HT1080 (cell line): ENCODE results near the genes DDX3X, EFHC2 and DUSP21.

DNA sequence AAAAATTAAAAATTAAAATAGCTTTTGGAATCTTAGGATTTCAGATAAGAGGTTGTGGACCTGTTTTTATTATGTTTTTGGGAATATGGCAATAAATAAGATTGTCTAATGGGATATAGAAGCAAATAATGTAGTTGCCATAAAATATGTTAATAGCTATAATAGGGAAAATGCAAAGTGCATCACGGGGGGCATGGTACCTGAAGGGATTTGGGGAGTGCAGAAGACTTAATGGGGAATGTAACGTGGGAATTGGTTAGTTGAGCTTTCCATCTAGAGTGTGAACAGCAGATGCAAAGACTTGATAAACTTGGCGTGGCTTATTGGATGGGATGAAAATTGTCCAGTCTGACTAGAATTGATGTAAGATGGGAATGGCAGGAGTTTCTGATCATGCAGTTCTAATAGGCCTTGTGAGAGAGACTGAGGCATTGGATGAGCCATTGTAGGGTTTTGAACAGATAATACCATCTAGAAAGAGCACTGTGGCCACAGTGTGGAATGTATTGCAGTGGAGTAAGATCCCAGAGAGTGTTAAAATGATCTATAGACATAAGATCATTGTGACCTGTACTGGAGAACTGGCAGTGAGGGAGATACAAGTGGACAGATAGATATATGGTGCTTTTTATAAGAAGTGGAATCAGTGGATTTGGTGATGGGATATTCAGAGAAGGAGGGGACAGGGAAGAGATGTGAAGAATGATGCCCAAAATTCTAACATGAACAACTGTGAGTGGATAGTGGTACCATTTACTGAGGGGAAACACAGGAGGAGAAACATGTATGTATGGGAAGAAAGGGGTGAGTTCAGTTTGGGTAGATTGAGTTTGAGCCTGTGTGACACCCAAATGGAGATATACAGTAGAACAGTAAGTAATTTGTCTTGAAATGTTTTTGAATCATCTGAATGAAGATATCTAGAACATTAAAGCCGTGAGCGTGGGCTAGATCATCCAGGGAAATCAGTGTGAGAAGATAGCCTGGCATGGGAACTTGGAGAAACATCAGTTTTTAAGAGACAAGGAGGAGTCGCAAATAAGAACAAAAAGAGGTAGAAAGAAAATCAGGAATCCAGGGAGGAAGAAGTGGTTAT is 112.3 kb upstream of the DDX3X start:
RAMPAGE:
- cytosol, long total RNA: no peak
- long total RNA: no peak
- nucleus, long total RNA: no peak

RAMPAGE:
- cytosol, long total RNA: no peak
- long total RNA: no peak
- nucleus, long total RNA: no peak
Observed at GRCh38 chrX:41332324-41333033, 1.5 kb upstream of the DDX3X start.

GRCh38 chrX:41333705-41334400 is at the start of gene DDX3X:
Gene DDX3X, plus strand, starts transcription at chrX:41334162.
RAMPAGE:
- cytosol, long total RNA: start-site peak on the plus strand at chrX:41334158-41334165, 195 and 245 reads in 2 replicates
- long total RNA: start-site peak on the plus strand at chrX:41333872-41333962, 33 reads; start-site peak on the plus strand at chrX:41334159-41334177, 138 reads
- nucleus, long total RNA: no peak

RAMPAGE:
- cytosol, long total RNA: no peak
- long total RNA: no peak
- nucleus, long total RNA: no peak
Observed at GRCh38 chrX:41342801-41343912, 9.2 kb downstream of the DDX3X start.

RAMPAGE:
- cytosol, long total RNA: no peak
- long total RNA: no peak
- nucleus, long total RNA: no peak
Observed at GRCh38 chrX:41343913-41344482, 10.0 kb downstream of the DDX3X start.

RAMPAGE:
- cytosol, long total RNA: no peak
- long total RNA: no peak
- nucleus, long total RNA: no peak
Observed at GRCh38 chrX:41346723-41347594, 13.0 kb downstream of the DDX3X start.

GRCh38 chrX:41351811-41352936 is 18.2 kb downstream of the DDX3X start:
RAMPAGE:
- cytosol, long total RNA: no peak
- long total RNA: no peak
- nucleus, long total RNA: no peak

RAMPAGE:
- cytosol, long total RNA: no peak
- long total RNA: no peak
- nucleus, long total RNA: no peak
Observed at GRCh38 chrX:41689649-41689996, 850 bp downstream of the GPR34 start.

GRCh38 chrX:41921287-41921948 is 1.9 kb downstream of the CASK start:
RAMPAGE:
- cytosol, long total RNA: no peak
- long total RNA: no peak
- nucleus, long total RNA: no peak

DNA sequence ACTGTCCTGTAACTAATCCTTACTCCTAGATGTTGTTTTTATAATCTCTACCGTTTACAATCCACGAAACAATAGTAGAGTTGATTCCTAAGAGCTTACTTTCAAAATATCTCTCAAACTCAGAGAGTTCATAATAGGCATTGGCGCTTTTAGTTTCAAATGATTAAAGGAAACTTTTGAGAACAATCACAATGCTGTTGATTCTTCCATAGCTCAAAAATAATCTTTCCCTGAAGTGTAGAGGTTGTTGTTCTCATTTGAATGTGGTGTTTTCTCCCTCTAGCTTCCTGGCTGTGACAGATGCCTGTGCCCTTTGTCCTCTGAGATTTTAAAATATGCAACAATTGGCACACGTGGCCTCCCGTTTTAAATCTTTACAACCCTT is 22.7 kb upstream of the CASK start:
RAMPAGE:
- cytosol, long total RNA: no peak
- long total RNA: no peak
- nucleus, long total RNA: no peak

DNA sequence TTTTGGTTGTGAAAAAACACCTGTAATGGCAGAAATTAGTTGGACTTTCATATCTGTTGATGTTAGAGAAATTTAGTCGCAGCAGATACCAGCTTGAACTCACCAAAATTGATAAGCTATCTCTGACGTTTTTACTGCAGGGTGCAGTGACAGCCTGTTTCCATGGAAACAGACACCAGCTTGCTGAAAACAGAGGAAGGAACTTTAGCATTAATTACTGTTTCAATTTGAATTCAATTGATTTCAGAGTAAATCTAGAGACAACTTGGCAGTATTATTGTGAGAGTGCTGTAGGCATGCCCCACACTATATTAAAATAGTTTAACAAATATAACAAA is 246.5 kb downstream of the PPP1R2C start:
RAMPAGE:
- cytosol, long total RNA: no peak
- long total RNA: no peak
- nucleus, long total RNA: no peak

GRCh38 chrX:42948613-42949039 is 170.7 kb upstream of the PPP1R2C start:
RAMPAGE:
- cytosol, long total RNA: no peak
- long total RNA: no peak
- nucleus, long total RNA: no peak

GRCh38 chrX:43655183-43655977 is 719 bp upstream of the MAOA start:
RAMPAGE:
- cytosol, long total RNA: no peak
- long total RNA: no peak
- nucleus, long total RNA: no peak

DNA sequence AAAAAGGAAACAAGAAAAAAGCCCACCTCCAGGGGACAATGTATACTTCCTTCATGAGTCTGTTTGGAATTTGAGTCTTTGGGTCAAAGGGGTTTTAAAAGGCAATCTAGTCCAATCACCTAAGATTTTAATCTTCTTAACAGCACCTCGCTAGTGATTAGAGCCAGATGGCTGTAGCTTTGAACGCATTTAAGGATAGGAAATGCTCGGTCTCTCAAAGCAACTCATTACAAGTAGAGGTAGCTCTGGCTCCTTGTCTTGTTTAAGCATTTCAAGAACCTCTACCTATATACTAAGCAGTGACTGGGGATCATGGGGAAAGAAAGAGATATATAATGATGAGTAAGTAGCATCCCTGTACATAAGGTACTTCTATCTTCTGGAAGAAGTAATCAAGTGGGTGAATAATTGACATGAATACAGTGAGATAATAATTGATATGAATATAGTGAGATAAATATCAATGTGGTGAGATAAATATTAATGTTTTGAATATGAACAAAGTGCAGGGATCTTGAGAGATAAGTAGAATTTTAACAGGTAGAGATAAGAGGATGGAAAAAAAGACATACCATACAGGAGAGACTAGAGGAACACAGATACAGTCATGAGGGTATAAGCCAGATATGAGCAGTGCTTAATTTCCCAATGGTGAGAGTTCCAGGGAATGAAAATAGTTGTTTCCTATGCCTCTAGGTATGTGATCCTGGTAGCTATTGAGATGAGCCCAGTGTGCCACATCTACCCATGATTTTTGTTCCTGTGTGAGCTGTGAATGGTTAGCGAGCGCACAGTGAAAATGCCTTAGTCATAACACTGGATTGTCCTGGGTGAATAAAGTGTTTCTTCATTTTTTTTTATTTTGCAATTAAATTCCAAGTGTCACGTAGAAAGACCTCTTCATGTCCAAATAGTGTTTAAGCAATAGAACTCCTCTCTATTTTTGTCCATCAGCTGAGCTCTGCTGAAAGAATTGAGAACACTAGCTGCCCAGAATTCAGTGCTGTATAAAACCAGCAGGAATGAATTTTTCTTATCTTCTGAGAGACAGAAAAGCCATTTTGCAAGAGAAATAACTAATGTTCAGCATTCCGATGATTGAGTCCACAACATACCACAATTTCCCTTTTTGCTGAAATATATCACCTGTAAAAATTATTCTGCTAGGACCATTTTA is 5.2 kb downstream of the MAOA start:
RAMPAGE:
- cytosol, long total RNA: no peak
- long total RNA: no peak
- nucleus, long total RNA: no peak

RAMPAGE:
- cytosol, long total RNA: no peak
- long total RNA: no peak
- nucleus, long total RNA: no peak
Observed at GRCh38 chrX:43745862-43746510, 89.9 kb downstream of the MAOA start.

GRCh38 chrX:43865879-43866271 is 16.4 kb downstream of the MAOB start:
RAMPAGE:
- cytosol, long total RNA: no peak
- long total RNA: no peak
- nucleus, long total RNA: no peak

DNA sequence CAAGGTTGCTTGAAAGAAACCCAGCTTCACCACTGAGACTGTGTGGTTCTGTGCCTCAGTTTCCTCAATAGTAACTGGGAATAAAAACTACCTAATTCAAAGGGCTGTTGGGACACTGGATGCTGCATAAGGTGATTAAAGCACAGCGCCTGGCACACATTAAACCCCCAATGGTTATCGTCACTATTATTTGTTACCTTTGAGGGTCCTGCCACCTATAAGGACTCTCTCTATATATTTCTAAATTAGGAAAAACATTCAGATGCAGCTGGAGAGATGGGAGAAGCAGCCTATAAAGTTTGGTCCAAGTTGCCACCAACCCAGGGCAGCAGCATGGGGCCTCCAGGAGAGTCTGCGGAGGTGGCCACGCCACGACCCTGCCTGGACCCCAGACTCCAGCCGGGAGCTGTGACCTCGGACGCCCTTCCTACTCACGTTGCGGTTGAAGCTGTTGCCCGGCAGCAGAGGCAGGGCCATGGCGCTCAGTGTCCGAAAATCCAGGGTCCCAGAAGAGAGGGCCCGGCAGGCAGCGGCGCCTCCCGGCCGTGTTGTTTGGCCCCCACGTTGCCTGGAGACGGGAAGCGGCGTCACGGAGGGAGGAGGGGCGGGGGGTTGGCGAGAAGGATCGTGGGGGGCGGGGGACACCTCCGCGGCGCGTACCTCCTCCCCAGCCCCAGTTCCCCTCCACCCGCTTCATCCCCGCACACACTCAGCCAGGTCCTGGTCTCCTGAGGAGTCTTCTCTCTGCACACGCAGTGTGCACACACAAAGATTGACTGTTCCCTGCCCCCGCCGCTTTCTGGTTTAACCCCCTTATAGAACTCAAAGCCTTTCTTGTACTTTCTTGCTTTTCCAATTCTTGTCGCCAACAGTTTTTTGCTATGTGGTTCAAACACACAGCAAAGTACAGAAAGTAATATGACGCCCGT is at the start of gene EFHC2:
EFHC2 (minus strand) TSS at position 561 of the 929 bp plus-strand sequence.
RAMPAGE:
- cytosol, long total RNA: no peak
- long total RNA: no peak
- nucleus, long total RNA: no peak

GRCh38 chrX:44367083-44367317 is 23.5 kb upstream of the EFHC2 start:
RAMPAGE:
- cytosol, long total RNA: no peak
- long total RNA: no peak
- nucleus, long total RNA: no peak

RAMPAGE:
- cytosol, long total RNA: no peak
- long total RNA: no peak
- nucleus, long total RNA: no peak
Observed at GRCh38 chrX:44542150-44542480, 544 bp downstream of the FUNDC1 start.

DNA sequence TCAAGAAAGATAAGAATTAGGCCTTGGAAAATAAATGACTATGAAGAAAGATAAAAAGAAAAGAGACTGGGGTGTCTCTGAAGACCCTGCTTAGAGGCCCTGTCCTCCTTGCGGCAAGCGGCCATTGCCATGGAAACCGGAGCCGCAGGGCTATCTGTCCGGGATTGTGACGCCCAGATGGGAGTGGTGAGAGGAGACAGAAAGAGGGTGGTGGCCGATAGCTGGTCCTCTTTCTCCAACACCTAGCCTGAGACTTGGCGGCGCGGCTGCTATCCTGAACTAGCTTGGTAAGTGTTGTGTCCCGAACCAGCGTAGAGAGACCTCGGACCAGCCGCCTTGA is at the start of gene DUSP21:
DUSP21 (plus strand) TSS at position 228 of the 340 bp plus-strand sequence.
RAMPAGE:
- cytosol, long total RNA: no peak
- long total RNA: no peak
- nucleus, long total RNA: no peak